ENCODE results near the gene CASTOR2.

DNA sequence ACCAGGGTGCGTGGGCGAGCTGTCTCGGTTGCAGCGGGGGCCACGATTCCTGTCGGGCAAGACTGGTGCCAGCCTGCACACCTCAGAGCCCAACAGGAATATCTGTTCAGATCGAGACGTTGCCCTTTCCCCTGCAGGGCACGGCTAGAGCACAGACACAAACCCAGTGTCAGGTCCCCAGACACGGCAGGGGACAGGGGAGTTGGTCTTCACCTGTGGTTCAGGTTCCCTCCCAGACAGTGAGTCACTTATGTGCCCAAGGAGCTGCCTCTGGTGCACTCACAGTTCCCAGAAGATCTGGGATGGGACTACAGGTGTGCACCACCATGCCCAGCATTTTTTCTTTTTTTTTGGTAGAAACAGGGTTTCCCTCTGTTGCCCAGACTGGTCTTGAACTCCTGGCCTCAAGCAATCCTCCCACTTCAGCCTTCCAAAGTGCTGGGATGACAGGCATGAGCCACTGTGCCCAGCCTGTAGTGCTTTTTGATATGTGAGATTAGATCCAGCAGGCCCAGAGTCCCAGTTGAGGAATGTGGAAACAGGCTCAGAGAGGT is 75.4 kb upstream of the GTF2I start:
- PRO-cap, 2 experiments: no peak in any of the 2 experiments

DNA sequence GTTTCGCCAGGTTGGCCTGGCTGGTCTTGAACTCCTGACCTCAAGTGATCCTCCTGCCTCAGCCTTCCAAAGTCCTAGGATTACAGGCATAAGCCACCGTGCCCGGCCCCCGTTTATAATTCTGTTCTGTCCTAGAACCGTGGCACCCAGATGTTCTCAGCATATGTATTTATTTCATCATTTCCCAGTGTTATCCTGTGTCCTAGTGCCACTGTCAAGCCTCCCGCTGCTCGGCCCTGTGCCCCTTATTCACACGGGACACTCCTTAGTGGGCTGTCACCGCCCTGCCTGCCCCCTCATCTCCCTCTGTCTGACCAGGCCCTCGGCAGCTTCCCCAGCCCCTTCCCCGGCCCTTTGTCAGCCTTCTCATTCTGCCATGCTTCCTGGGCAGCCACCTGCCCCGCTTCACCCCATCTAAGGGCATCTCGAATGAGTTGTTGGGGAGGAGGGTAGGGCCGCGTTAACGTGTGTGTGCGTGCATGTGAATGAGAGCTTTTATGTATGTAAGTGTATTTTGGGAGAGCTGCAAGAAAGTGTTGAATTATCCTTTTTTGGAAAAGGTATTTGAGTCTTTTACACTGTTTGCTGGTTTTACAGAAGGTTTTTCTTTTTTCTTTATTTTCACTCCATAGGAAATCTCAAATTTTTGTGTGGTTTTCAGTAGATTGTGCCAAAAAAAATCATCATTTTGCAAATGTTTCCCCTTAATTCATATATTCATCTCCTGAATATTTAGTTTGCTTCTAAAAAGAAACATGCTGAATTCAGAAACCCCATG is 49.7 kb downstream of the GTF2I start:
- PRO-cap, 2 experiments: no peak in any of the 2 experiments

- PRO-cap, 2 experiments: peak in 2 of 2 experiments; most common minus-strand start chr7:74964618 (in 2)
Observed at GRCh38 chr7:74963847-74964792, at the start of gene CASTOR2. CASTOR2 (plus strand) TSS chr7:74964705.

DNA sequence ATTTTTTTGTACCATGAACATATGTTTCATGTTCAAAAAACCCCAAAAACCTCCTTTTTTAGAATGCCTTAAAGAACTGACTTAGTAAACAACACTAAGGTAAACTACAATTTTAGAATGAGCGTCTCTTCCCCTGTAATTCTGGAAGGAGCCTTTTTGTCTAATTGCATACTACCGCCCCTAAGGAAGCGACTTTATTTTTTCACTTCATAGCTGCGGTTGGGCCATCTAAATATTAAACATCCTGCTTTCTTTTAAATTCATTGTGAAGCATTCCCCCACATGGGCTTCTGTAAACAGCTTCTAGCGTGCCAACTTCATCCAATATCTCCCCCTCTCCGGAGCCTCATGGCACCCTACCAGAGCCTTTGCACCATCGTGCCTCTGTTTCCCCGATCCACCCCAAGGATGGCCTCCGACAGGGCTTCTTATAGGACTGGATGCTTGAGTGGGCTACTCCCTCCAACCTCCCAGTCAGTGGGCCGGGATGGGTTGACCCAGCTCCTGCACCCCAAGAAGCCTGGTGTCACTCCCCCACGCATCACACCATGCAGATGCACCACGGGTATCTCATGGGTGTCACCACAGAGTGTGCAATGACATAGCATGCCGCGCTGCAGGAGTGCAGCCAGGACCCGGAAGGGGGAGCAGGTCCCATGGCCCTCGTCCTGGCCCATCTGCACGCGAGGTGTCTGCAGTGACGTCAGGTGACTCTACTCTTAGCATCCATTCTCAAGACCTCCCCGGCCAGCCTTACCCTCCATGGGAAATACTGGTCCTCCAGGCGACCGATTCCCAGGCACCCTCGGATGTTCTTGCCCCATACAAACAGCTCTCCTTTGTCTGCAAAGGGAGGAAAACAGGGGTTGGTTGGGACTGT is 21.4 kb downstream of the RCC1L start:
- PRO-cap, 2 experiments: no peak in any of the 2 experiments

DNA sequence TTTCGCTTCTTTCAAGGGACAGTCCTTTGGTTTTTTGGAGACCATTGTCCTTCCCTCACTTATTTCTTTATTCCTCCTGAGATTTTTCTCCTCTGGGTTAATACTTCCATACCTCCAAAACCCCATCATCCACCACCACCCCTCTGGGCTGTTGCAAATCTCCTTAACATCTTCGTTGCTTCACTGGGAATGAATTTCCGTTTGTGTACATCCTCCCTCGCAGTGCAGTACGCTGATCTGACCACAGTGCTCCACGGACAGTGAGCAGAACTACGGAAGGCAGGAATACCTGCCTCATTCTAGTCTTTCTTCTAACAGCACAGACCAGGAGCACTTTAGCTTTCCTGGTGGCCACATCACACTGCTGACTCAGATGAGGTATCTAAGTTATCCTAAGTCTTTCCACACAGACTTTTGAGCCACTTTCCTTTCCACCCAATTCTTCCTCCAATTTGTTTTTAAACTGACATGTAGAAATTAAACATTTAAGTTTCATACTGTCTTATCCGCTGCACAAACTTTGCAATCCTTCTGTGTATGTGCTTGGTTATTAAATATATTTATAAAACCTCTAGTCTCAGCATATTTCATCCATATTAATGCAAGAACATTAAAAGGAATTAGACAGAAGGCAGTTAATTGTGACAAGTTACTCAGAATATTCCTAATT is 43.1 kb downstream of the TRIM73 start:
- PRO-cap, 2 experiments: no peak in any of the 2 experiments

GRCh38 chr7:75542705-75543148 is 50.6 kb downstream of the SPDYE5 start:
- PRO-cap, 2 experiments: no peak in any of the 2 experiments

DNA sequence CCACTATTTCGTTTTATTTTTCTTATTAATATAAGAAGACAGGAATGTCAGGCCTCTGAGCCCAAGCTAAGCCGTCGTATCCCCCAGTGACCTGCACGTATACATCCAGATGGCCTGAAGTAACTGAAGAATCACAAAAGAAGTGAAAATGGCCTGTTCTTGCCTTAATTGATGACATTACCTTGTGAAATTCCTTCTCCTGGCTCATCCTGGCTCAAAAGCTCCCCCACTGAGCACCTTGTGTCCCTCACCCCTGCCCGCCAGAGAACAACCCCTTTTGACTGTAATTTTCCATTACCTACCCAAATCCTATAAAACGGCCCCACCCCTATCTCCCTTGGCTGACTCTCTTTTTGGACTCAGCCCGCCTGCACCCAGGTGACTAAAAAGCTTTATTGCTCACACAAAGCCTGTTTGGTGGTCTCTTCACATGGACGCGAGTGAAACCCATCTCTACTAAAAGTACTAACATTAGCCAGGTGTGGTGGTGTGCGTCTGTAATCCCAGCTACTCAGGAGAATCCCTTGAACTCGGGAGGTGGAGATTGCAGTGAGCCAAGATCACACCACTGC is 16.2 kb upstream of the CCL26 start:
- PRO-cap, 2 experiments: no peak in any of the 2 experiments

GRCh38 chr7:75899665-75899916 is 15.4 kb upstream of the POR start:
- PRO-cap, 2 experiments: no peak in any of the 2 experiments

GRCh38 chr7:75916510-75916758 is 1.5 kb downstream of the POR start:
- PRO-cap, 2 experiments: no peak in any of the 2 experiments

- PRO-cap, 2 experiments: no peak in any of the 2 experiments
Observed at GRCh38 chr7:75942053-75942961, 27.4 kb downstream of the POR start.

DNA sequence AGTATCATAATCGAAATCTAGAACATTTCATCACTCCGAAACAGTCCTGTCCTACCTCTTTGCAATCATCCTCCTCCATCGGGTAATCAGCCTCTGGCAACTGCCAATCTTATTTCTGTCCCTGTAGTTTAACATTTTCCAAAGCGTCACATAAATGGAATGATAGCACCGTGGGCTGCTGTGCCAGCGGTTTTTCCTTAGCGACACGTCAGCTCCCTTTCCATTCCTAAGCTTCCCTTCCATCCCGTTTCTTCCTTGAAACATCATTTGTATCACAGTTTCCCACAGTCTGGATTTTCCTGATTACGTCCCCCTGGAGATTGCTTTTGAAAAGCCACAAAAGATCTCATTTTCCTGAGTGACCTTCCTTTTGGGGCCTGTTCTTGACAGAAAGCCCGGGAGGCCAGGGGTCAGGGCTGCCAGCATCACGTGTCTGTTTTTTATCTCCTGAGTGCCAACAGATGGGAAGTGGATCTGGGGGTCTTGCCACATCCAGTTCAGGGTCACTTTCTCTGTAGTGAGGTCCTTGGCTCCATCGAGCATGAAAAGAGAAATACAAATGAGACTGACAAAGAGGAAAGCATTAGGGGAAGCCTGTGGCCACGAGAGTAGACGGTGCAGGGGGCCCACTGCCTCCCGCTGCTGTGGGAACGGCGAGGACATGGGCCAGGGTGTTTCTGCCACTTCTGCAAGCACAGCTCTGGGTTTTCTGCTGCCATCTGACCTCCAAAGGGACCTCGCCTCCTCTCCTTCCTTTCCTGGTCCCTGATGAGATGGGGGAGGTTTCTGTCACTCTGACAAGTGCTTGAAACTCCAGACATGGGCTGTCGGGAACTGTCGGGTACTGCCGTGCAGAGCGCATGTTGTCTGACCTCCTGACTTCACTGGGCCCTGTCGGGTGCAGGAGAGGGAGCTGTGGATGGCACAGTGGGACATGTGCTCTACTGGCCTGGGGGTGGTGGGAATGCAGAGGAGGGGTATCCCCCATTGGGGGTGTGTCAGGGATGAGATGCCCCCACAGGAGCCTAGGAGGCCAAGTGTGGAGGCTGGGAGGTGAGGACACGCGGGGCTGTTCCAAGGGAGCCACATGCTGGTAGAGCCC is 31.4 kb downstream of the TMEM120A start:
- PRO-cap, 2 experiments: no peak in any of the 2 experiments

DNA sequence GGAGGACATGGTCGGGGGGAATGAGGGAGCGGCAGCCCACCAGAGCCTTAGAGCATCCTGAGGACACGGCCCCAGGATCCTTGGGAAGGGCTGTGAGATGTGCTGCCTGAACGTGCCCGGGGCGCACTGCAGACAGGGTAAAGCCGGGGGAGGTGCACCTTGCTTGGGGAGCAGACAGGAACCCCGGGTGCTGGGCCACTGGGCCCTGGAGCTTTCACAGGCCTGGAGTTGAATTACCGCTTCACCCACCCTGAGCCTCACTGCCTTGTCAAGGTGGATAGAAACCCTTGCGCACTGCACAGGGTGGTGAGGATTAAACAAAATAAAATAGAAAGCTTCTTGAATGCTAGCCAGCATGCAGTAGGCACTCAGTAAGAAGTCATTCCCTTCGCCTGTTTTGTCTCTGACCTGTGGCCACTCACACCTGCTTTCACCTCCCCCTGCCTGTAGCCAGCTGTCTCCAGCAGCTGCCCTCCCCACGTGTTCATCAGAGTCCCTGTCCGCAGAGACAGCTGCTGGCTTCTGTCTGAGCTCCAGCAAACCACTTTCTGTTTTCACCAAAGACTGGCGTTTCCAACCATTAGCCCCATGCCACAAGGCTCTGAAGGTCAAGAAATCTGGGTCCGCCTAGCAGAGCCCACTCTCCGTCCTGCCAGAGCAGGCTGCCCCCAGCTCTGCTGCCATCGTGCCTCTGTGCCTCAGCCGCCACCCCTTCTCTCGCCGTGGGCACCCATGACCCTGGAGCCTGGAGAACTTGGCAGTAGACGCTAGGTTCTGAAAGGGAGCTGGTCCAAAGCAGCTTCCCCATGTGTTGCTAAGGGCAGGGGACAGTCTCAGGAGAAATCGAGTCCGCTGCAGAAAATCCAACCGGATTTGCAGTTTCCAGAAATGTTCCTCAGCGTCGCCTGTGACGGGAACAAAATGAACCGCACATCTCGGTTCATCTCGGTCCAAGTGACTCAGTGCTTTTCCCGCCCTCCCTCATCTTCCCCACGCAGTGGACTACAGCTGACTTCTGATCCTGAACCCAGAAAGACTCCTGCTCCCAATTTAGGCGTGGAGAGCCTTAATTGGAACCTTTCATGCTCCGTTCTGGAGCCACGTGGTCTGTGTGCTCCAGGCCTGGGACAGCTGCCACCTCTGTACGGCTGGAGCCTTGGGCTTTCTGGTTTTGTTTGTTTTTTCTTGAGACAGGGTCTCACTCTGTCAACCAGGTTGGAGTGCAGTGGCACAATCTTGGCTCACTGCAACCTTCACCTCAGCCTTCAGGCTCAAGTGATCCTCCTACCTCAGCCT is 28.1 kb downstream of the TMEM120A start:
- PRO-cap, 2 experiments: no peak in any of the 2 experiments

DNA sequence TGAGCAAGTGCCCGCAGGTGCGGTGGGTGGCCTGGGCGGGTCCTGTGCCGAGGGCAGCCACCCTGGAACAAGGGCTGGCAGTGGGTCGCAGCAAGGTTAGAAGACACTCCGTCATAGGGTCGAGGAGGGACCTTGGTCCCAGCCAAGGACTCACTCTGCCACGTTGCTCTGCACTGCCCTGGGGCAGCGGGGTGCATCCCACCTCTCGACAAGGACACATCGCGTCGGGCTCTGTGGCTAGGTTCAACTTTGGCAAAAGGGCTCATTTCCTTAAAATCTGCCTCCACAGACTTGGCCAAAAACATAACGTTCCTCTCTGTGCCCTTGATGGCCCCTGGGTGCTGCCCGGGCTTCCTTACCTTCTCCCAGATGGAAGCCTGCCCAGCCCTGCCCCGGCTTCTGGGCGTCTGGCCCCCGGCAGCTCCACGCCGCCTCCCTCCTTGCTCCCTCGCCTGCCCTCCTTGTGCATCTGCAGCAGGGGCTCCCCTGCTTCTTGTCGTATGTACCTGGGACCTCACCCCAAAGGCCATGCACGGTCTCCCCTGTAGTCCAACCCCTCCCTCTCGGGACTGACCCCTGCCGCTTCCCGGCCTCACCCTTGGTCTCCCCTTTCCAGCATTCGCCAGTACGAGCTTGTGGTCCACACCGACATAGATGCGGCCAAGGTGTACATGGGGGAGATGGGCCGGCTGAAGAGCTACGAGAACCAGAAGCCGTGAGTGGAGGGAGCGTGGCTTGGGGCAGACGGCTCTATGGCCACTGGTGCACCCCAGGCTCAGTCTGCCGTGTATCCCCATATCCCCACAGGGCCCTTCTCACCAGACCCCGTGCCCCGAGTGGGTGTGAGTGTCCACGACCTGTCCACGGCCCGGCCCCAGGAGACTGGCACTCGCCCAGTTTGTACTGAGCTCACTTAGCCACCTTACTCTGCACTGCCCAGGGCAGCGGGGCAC is 12.5 kb downstream of the TMEM120A start:
- PRO-cap, 2 experiments: no peak in any of the 2 experiments

DNA sequence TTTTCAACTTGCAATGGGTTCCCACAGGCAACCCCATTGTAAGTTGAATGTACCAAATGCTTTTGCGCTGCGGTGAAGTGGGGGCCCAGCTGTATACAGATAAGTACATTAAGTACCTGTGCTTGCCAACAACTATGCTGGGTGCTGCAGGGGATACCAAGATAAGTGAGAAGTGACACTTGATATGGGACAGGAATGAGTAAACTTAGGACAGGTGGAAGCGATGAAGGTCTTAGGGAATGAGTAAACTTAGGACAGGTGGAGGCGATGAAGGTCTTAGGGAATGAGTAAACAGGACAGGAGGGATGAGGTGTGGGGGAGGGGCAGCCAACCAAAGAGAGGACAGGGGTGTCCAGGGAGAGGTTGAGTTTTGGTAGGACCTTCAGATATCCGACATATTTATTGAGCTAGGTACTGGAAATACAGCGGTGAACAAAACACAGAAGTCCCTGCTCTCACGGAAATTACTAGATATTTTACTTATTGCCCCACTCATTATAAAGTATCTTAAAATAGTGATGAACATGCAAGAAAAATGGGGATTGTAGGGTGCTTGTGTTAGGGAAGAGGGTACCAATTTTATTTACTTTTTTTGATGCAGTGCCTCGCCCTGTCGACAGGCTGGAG is 1.5 kb downstream of the MDH2 start:
- PRO-cap, 2 experiments: no peak in any of the 2 experiments

DNA sequence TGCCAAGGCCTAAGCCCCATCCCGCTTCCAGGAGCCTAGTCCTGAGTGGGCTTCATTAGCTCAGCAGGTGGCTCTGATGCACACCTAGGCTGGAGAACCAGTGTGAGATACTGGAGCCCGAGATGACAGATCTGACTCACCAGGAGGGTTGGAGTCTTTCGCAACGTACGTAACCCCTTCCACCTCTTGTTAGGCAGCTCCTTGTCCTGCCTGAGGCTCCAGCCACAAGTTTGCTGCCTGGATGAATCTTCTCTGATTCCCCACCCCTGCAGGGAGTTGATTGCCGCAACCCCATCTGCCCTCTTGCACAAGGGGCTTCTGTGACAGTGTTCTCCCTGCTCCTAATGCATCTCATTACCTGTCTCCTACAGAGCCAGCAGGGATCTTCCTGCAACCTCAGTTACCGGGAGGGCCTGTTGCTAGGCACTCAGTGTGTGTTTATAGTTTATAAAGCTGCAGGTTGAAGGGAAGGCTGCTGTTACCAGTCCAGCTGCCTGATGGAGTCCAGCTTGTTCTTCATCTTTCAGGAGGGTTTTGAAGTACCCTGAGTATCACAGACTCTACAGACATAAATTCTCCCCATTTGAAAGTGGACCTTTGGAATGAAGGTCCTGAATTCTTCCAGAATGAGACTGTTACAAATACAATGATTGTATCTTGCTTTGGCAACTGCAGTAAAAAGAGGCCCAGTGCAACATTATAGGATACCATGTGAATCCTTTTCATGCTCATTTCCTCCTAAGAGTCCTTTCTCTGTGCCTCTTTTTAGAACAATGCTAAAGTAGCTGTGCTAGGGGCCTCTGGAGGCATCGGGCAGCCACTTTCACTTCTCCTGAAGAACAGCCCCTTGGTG is 6.4 kb downstream of the MDH2 start:
- PRO-cap, 2 experiments: no peak in any of the 2 experiments

DNA sequence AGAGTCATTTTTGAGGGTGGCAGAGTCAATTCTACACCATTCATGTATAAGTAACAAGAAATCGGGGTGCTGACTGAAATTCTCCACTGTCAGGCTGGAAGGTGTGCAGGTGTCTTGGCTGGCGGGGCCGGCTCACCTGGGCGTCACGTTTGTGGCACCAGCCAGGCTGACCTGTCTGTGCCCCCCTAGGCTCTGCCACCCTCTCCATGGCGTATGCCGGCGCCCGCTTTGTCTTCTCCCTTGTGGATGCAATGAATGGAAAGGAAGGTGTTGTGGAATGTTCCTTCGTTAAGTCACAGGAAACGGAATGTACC is 16.7 kb downstream of the MDH2 start:
- PRO-cap, 2 experiments: no peak in any of the 2 experiments

DNA sequence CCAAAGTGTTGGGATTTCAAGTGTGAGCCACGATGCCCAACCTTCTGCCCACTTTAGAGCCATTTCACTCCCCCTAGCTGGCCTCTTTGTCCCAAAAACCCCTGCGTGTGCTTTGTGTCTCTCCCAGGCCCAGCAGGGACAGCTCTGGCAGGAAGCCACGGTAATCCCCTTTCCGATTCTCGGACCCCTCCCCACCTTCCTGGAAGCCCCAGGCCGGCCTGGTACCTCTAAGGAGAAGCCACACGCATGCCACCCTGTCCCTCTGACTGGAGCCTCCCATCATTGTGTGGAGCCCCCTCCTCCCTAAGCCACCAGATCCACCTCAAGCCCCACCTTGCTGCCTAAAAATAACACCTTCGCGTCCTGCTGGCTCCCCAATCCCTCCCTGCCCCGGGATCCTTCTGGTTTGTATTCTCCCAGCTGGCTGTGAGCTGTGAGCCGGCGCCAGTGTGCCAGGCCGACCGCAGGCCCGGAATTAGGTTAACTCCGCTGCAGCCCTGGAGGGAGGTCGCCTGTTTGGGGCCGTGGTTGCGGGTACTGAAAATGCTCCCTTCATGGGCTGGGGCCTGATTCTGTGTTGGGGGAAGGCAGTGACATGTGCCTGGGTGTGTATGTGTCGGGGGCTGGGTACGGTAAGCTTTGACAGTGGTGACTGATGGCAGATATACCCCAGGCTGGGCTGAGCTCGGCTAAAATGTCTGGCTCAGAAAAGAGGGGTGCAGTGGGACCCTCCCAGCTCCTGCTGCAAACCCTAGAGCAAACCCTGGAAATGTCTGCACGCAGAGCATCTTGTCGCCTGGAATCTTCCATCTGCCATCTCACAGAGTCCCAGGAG is 16.3 kb upstream of the SRRM3 start:
- PRO-cap, 2 experiments: no peak in any of the 2 experiments

- PRO-cap, 2 experiments: no peak in any of the 2 experiments
Observed at GRCh38 chr7:76218011-76218684, 16.5 kb downstream of the SRRM3 start.

DNA sequence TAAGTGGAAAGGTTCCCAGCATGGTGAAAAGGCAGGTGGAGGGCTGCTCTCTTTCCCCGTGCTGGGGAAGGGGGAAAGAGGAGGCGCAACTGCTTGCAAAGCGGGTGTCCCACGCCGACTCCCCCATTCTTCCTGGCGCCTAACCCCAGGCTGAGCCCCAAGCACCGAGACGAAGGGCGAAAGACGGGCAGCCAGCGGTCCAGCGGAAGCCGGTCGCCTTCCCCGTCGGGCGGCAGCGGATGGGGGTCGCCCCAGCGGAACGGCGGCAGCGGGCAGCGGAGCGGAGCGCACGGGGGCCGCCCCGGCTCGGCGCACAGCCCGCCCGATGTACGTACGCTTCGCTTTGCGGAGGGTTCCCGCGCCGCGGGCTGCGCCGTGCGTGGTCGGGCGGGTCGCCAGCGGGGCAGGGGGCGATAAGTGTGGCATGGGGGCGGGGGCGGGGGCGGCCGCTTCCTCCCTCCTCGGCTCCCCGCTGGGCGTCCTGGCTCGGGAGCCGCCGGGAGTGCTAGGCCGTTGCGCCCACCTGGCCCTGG is 35.3 kb upstream of the HSPB1 start:
- PRO-cap, 2 experiments: no peak in any of the 2 experiments

- PRO-cap, 2 experiments: peak in 2 of 2 experiments; most common plus-strand start chr7:76282652 (in 1); most common minus-strand start chr7:76282528 (in 2)
Observed at GRCh38 chr7:76282429-76283190, 19.9 kb upstream of the HSPB1 start.

Data from right ventricle myocardium (tissue), 1 donor.